ENCODE data around the gene CACNA1S.

DNA sequence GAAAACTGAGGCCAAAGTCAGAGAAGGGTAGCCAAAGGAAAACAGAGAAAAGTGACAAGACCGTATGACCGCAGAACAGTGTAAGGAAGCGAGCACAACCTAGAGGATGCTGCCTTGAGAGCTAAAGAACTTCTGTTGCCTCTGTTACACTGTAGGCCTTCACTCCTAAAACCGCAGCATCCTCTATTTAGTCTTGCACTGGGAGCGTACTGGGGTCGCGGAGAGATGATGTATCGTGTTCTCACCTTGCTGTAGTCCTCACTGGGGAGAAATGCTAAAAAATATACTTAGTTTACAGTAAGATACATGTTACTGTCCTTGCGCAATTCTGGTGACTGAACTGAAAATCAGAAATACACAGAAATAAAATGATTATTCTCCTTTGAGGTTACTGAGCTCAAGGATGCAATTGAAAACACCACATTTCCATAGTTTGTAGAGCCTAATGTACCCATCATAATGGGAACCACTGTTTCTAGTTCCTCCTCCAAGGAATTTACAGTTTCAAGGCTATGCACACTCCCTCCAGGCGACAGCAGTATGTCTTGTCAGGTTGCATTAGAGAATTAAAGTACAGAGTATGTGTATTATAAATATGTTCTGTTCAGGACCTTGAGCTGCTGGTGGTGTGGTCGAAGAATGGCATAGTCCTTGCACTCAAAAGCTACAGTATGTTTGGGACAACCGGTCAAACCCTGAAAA lies 1.3 kb downstream of the NEK7 start:
- PRO-cap, result bidirectional peak, plus-strand start at position 73 of the sequence, minus-strand start at position 90 of the sequence; bidirectional peak, plus-strand start at position 603 of the sequence, minus-strand start at position 342 of the sequence

GRCh38 chr1:198292719-198293374 lies 136.0 kb downstream of the NEK7 start:
- PRO-cap, result no peak

DNA sequence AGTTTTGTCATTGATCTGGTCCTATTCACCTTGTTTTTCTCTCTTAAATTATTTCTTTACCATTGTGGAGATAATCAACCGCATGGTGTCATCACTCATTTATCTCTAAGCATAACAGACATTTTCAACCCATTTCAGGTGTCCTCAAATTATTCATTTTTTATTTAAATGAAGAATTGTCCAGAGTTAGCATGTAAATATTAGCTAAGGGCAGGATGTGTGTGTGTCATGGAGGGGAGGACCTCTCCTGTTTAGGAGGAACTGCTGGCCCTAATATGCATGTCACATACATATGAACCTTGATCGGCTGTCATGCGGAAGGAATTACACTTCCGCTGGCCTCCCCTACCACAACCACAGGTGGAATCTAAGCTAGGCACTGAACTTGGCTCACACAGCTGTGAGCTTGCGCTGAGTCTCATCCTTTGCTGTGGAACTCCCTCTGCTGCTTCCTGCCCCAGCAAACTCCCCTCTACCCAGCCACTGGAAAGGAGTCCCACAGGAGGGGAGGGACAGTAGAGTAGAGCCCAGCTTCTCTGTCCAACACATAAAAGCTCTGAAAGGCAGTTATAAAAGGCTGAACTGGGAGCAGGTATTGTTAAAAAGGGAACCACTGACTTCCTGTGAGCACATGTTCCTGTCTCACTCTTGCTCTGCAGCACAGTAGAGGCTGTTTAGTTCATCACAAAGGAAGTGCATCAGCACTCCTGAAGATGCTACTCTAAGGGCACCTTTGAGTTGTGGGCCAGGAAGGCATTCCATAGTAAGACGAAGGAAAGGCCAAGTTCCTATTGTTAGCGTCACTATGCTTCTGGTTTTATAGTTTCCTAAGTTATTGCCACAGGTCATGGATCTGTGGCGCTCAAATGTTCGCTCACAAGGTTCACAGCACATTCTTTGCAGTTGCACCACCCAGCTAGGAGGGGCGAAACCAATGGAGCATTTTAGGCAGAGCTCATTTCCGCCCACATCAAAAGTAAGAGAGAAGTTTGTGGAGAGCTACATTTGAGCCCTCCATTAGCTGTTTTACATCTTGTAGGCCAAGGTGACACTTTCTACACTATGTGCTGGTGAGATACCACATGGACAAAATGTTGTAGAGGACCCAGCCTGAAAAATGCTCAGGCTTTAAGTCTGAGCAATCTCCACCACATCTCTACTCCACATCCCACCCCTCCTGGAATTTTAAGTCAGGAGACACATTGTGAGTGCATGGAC lies 17.7 kb upstream of the PTPRC start:
- PRO-cap, result bidirectional peak, plus-strand start at position 329 of the sequence, minus-strand start at position 107 of the sequence; bidirectional peak, plus-strand start at position 677 of the sequence, minus-strand start at position 655 of the sequence; bidirectional peak, plus-strand start at position 973 of the sequence, minus-strand start at position 867 of the sequence

- PRO-cap, result bidirectional peak, plus-strand start at chr1:198641671, minus-strand start at chr1:198641570; bidirectional peak, plus-strand start at chr1:198641889, minus-strand start at chr1:198641781
Observed at GRCh38 chr1:198641315-198642090, 2.7 kb downstream of the PTPRC start.

- PRO-cap, result no peak
Observed at GRCh38 chr1:198649794-198650669, 11.2 kb downstream of the PTPRC start.

DNA sequence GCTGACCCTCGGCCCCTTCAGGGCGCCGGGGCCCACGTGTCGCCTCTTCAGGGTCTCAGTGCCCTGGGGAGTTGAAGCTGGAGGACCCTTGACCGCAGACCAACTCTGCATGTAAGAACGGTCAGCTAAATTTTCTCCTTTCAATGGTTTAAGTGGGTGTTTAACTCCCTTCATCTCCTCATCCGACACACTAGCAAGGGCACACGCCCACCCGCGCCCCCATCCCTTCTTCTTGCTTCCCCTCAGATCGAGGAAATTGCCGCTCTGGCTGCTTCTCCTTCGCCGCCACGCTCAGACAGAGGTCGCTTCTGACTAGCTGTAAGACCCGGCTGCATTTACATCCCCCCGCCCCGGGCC lies 10.9 kb downstream of the NR5A2 start:
- PRO-cap, result bidirectional peak, plus-strand start outside the sequence, minus-strand start at position 297 of the sequence

DNA sequence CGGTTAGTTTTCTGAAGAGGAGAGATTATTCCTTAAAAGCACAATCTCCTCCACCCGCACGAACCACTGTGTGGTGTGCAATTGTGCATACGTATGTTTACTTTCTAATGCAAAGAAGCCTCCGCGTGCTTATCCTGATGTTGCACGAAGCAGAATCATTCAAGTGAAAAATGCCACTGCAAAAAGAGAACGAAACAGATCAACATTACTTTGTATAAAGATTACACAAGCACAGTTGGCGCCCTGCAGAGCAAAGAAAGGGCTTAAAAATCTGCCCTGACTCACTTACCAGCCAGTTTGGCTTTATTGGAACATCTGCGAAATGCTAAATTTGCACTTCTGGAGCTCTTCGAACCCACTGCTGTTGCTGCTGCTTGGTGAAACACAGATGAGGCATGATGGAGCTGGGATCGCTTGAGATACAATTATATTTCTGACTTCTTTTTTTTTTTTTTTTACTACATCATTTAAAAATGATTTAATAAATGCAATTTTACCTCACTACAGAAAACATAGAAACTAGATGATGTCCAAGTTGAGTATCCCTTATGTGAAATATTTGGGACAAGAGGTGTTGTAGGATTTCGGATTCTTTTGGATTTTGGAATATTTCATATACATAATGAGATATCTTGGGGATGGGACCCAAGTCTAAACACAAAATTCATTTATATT lies 166.6 kb downstream of the ZNF281 start:
- PRO-cap, result no peak

GRCh38 chr1:200368176-200368656 lies 41.6 kb downstream of the ZNF281 start:
- PRO-cap, result no peak

DNA sequence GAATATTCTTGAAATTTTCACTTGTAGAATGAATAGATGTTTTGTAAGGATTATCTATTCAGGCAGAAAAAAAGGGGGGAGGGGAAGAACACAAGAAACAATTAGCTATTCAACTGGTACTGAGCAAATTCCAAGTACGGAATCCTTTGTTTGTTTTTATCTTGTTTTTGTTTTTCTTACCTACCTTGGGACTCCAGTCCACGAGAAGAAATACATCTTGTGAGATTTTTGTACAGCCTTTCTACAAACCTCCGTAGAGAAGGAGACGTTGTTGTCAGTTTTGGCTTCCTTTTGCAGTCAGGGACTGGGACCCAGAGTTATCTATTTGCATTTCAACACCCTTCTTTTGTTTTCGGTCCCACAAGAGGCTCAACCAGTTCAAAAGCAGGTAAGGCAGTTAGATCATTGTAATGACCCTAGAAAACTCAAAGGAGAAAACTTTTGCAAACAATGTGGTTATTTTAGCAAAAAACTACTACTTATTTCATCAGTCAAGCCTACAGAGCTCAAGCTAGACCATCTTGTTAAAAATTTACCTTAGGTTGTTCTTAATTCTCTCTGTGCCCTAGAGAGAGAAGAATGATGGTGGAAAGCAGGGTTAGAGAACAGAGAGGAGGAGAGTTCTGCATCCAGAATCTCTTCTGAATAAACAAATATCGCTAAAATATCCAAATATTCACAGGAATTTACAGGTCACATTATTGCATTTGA lies 35.9 kb downstream of the ZNF281 start:
- PRO-cap, result no peak

DNA sequence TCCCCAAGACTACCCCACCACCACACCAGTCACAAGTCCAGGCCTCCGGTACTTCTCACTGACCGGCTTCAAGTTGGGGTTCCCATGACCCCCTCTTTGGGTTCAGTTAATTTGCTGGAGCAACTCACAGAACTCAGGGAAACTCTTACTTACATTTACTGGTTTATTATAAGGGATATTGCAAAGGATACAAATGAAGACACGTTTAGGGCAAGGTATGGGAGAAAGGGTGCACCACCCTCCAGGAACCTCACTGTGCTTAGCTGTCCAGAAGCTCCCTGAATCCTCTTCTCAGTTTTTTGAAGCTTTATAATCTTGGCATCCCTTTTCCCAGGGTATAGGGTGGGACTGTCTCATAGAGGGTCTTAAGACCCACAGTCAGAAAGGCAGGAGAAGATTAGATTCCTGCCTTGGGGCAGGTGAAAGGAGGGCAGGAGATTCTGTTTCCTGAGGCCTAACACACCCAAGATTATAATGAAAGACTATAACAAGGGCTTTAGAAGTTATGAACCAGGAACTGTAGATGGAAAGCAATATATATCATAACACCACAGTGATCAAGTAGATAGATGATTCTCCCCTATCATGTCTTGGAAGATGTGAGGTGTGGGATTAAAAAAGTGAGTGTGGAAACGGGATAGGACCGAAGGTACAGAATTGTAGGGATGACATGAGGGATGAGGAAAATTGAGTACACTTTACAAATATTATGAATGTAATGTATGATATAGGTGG lies 31.0 kb downstream of the CAMSAP2 start:
- PRO-cap, result no peak

GRCh38 chr1:200991727-200992013 lies 31.8 kb downstream of the KIF21B start:
- PRO-cap, result no peak

GRCh38 chr1:200996089-200996488 lies 27.4 kb downstream of the KIF21B start:
- PRO-cap, result no peak

DNA sequence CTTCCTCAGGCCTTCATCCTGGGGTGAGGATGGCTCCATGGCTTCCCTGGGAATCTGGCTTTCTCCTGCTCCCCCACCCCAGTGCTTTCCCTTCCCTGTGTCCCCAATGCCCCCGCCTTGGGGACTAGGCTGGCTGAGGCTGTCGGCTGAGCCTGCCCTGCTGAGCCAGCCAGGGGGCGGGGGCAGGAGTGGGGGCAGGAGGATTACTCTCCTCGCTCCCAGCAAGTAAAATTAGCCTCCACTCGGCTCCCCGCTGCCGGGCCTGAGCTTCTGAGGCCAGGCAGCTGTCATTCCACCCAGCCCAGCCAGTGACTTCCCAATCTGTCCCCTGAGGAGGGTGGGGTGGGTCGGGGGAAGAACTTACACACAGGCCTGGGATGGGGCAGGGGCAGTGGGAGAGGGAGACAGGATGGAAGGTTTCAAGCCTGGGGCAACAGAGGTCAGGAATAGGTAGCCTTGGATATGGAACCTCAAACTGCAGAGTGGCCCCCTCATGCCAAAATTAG lies at the start of gene CACNA1S:
Gene CACNA1S, minus strand, starts transcription at position 126 of the 506 bp plus-strand sequence.
- PRO-cap, result no peak

DNA sequence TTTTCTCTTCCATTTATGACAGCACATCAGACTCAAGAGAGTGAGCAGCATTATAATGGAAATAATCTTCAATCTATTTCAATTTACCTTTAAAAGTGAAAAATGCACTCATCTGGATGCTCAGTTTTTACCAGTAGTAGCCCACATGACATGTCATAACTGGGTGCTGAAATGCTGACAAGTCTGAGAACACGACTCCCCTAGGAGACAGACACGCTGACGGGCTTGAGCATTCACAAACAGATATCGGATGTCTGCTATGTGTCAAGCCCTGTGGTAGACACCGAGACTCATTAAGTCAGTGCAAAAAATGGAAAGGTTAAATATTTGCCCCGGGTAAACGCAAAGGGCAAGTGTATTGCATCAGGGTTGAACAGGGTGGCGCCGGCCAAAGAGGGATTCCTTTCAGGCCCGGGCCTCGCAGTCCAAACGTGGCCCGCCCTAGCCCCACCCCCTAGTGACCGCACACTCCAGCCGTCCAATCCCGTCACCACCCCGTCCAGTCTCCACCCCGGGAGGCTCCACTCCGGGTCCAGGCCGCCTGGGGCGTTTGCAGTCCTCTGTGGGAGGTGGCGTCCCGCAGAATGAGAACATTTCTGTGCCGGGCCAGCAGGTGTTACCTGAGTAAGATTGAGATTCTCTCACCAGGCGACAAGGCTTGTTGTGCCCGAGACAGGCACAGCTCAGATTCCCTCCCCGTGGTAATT lies 16.2 kb upstream of the TMEM9 start:
- PRO-cap, result no peak

- PRO-cap, result no peak
Observed at GRCh38 chr1:201184791-201185413, 5.7 kb upstream of the IGFN1 start.

- PRO-cap, result no peak
Observed at GRCh38 chr1:201302522-201303084, 19.3 kb downstream of the PKP1 start.

GRCh38 chr1:201309277-201309969 lies 26.1 kb downstream of the PKP1 start:
- PRO-cap, result no peak

DNA sequence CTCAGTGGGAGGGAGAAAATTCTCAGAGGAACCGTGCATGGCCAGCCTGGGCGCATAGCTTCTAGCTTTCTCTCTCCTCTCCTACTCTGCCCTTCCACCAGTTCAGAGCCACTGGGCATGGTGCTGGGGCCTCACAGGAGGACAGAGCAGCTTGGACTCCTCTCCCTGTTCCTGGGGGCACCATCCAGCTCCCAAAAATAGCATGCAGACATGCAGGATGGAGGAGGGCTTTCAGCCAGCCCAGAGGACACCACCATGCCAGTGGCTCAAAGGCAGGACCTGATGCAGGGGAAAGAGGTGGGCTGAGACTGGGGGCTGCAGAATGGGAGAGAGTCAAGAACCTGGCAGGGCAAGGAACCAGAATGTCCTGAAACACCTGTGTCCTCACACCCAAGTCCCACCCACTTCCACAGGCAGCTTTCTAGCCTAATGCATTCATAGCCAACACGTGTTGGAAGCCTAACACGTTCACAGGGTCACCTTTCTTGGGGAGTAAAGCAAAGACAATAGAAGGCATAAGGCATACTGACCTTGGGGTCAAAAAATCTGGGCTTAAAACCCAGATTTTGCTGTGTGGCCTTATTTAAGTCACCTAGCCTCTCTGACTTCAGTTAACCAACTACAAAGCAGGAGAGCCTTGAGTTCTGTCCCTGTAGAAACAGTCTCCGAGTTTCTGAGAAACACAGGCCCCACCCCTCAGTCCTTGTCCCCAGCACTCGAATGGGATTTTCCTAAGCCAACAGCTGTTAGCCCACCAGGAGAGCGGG lies 1.6 kb downstream of the TNNT2 start:
- PRO-cap, result no peak

- PRO-cap, result no peak
Observed at GRCh38 chr1:201385194-201385871, 7.9 kb upstream of the TNNT2 start.

DNA sequence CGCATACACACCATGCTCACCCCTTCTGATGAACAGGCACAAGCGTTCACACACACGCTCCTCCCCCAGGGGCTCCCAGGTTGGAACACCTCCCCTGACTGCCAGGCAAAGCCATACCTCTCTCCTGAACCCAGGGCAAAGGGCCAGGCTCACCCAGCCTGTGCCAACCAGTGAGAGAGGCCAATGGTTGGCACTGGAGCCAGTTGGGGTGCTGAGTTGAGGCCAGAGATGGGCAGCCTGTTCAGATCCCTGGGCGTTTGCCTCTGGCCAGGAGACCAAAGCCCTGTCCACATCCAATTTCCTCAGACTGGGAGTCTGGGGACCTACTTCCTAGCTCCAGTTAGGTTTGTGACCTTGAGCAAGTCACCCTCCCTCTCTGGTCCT lies 5.7 kb upstream of the LAD1 start:
- PRO-cap, result no peak

All from colic lymph node (tissue), 1 donor.